Colon Carcinoma Metastatic in the Lung (tissue), 2 donors: Measurements from ENCODE around the genes C21orf140 and KCNE1.

- PRO-cap, 2 experiments, result no peak in any of the 2 experiments
Measured at GRCh38 chr21:33993737-33994290, 78.2 kb upstream of the ATP5PO start.

DNA sequence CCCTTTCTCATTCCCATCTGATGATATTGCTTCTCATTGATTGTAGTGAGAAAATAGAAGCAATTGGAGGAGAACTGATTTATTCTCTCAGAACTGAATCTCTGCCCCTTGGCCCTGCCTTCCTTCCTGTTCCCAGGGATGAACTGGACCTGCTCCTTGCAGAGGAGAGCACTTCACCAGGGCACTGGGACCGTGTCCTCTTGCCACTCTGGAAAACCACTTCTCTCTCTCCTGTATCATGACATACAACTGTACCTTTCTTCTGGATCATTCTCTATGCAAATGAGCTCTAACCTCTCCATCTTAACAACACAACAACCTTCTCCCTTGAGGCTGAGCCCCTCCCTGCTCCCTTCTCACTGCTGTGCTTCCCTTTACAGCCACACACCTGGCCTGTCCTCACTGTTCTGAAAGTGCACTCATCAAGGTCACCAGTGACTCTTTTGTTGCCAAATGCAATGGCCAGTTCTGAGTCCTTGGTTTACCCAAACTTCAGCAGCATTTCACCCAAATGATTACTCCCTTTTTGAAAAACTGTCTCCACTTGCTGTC lies 54.5 kb upstream of the MRPS6 start:
- PRO-cap, 2 experiments, result peak in 1 of 2 experiments; most common minus-strand start position 213 of the sequence (in 1)

DNA sequence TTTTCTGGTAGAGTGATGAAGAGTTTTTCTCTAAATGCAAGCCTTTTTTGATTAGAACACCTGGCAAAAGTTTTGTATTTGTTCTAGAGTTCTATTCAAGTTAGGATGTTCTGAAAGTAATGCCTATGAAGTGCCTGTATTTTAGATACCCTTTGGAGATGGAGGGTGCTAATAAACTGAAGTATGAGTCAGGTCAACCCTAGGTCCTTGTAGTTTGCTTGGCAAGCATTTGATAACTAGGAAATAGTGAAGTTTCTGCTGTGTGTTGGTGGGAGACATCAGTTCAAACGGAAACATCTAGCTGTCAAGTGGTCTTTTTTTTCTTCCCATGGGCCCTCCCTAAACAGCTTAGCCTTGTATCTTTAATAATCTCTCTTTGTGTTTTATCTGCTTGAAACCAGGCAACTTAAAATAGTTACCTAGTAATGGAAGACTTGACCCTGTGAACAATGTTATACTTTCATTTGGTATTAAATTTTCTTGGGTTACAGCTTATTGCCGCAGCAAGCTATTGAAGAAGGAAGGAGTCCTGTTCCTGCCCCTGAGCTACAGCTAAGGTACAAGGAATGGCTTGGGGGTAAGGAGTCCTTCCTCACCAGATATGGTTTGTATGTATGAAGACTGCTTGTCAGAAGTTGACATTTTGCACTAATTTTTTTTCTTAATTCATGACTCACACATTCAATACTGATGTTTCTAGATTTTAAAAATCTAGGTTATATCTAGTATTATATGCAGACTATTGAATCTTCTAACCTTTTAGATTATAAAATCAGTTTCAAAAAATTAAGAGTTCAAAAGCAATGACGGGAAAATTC lies 4.7 kb downstream of the MRPS6 start:
- PRO-cap, 2 experiments, result no peak in any of the 2 experiments

DNA sequence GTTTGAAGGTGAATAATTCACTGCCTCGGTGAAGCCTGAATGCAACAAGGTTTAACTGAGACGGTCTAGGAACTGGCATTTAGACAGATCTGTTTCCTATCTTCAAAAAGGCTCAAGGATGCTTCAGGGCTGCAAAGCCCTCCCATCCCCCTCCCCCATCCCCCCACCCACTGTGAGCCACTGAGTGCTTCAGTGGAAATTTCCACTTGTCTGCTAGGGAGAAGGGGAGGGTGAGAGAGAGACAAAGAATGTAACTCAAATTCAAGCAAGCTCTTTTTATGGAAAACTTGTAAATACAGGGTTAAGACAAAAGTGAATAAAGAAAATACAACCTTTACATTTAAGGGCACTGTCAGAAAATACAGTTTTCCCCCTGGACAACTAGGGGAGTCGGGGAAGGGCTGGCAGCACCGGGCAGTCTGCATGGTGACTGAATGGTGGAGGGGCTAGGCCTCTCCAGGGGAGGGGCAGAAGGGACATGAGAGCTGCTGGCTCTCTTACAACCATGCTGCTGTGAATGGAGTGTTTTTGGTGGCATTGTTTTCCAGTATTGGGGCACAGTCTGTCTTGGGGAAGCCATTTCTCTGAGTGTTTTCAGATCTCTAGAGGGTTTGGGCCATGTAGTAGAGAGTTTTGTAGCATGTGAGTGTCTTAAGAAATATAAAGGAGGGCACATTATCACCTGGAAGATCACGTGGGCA lies 56.7 kb downstream of the MRPS6 start:
- PRO-cap, 2 experiments, result no peak in any of the 2 experiments

- PRO-cap, 2 experiments, result no peak in any of the 2 experiments
Measured at GRCh38 chr21:34142131-34142878, 68.9 kb downstream of the MRPS6 start.

DNA sequence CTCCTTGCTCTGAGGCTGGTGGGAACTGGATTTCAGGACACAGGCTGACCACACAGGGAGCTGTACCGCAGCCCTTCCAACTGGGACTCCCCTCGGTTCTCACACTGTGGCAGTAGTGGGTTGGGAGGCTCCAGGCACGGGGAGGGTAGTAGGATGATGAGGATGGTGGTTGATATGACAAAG lies 124.7 kb downstream of the MRPS6 start:
- PRO-cap, 2 experiments, result no peak in any of the 2 experiments

- PRO-cap, 2 experiments, result no peak in any of the 2 experiments
Measured at GRCh38 chr21:34204444-34204690, 131.0 kb downstream of the MRPS6 start.

- PRO-cap, 2 experiments, result no peak in any of the 2 experiments
Measured at GRCh38 chr21:34401014-34401450, at the start of gene C21orf140. C21orf140 (minus strand) TSS chr21:34401072.

GRCh38 chr21:34511888-34512685 lies at the start of gene KCNE1:
KCNE1 (minus strand) TSS chr21:34512210.
- PRO-cap, 2 experiments, result peak in 1 of 2 experiments; most common minus-strand start chr21:34512190 (in 1)

- PRO-cap, 2 experiments, result no peak in any of the 2 experiments
Measured at GRCh38 chr21:34790101-34790892, 121.5 kb downstream of the CLIC6 start.

DNA sequence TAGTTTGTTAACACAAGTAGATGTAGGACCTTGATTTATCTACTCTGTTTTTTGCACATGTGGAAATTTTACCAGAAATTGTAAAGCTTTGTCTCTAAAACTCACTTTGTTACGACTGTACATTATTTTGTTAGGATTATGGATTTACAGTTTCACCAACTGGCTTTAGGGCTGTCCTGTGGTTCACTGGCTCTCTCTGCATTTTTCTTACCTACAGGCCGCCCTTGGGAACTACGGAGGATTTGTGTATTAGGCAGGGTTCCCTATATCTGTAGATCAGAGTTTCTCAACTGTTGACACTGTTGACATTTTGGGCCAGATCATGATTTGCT lies 125.6 kb downstream of the CLIC6 start:
- PRO-cap, 2 experiments, result no peak in any of the 2 experiments

- PRO-cap, 2 experiments, result peak in 1 of 2 experiments; most common plus-strand start chr21:34797011 (in 1)
Measured at GRCh38 chr21:34796779-34797431, 128.1 kb downstream of the CLIC6 start.

DNA sequence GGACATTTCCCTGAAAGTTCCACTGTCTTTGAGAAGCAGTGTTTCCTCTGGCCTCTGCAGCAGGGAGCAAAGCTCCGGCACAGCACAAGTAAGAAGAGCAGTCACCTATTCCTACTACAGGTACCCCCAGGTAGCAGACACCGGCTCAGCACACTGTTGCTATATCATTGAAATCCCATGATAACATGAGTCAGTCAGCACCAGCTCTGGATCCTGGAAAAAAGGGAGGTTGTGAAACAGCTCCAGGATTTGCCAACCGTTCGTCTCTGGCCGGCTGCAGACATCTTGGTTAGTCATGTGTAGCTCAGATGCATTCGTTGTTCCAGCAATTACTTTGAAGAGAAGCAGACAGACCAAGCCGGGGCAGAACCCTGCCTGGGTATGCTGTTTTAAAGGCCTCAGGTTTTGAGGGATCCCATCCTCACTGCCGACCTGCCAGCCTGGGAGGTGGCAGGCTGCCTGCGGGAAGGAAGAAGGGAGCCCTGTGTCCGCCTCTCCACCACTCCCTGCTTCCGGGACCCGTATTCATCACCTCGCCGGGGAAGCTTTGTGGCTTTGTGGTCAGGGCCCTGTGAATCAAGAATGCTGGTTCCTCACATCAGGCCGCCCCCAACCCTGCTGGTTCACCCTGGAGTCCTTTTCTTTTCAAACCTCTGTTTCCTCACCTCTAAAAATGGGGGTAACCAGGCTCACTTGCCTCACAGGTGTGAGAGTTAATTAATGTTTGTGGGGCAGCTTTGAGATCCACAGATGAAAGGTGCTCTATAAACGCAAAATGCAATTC lies 139.3 kb downstream of the CLIC6 start:
- PRO-cap, 2 experiments, result no peak in any of the 2 experiments

DNA sequence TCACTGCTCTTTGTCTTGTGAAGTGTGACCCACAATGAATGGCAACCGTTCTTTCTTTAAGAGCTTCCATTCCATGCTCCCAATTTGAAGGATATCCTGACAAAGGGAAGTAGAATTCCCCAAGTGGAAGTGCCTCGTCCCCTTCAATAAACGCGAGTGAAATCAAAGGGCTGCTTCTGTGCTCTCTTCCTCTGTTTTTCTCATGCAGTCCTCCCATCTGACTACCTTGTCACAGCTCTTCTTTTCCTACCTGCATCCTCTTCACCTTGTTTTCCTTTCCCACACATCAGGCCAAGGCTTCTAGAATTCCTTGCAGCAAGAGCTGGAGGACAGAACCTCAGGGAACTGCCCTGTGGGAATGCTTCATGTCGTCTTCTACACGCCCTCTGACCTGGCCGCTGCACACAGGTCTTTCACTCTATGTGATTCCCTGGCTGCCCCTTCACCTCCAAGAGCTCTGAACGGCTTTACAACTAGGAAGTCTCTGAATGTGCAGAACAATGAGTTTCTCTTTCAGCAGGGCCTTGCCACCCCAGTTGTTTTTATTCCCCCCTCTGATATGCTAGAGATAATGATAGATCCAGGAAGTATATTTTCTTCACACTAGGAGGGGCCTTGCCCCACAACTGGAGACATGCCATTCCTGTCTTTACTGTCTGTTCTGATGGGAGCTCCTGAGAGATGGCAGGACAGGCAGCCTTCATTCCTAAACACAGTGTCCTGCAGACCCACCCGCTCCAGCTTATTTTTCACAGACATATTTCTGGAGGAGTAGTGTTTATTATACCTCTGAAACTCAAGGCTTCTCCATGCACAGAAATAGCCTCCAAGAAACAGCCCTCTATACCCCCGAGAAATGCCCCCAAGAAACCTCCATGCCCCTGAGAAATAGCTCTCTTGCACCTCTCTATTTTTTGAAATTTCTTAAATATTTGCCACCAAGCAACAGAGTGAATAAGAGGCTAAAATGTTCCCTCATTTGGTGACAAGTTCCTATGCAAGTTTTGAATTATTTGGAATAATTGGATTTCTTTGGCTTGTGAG lies 142.7 kb downstream of the CLIC6 start:
- PRO-cap, 2 experiments, result no peak in any of the 2 experiments

GRCh38 chr21:34813442-34813977 lies 144.7 kb downstream of the CLIC6 start:
- PRO-cap, 2 experiments, result no peak in any of the 2 experiments

- PRO-cap, 2 experiments, result no peak in any of the 2 experiments
Measured at GRCh38 chr21:34824757-34825279, 156.0 kb downstream of the CLIC6 start.

DNA sequence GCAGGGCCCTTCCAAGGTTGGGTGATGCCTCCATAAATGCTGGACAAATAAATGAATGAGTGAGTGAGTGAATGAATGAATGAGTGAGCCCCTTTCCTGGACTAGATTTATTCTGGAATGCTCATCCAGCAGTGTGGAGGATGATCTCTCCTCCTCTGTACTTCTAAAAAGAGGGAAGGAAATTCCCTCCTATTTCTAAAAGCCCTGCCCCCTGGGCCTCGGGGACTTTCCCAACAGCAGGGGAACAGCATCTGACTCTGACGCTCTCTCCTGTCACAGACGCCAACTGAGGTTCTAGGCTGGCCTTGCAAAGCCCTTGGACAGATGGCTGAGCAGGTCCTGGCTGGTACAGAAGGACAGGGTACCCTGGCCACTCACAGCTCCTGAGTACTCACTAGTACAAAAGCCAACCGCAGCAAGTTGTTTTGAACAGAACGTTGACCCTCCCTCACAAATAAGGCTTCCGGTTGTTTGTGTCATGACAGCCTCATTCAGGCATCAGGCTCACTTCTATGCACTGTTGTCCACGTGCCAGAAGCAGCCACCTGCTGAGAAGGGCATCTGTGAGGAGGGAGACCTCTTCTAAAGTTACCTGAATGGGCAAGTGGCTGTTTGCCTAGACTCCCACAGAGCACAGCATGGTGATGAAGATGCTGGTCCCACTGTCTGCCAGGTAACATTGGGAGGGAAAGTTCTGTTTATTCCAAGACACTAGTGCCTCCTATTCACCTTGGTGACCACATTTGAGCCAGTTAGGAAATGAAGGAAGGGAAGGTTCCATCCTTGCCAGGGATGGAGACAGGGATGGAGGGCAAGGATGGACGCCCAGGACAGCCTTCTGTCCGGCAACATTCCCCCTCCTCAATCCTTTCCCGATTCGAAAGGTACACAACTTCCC lies 176.0 kb downstream of the CLIC6 start:
- PRO-cap, 2 experiments, result peak in 1 of 2 experiments; most common plus-strand start position 323 of the sequence (in 1); most common minus-strand start position 165 of the sequence (in 1)

GRCh38 chr21:34865448-34866123 lies 183.5 kb downstream of the RUNX1 start:
- PRO-cap, 2 experiments, result no peak in any of the 2 experiments

- PRO-cap, 2 experiments, result no peak in any of the 2 experiments
Measured at GRCh38 chr21:34872294-34873028, 176.6 kb downstream of the RUNX1 start.

DNA sequence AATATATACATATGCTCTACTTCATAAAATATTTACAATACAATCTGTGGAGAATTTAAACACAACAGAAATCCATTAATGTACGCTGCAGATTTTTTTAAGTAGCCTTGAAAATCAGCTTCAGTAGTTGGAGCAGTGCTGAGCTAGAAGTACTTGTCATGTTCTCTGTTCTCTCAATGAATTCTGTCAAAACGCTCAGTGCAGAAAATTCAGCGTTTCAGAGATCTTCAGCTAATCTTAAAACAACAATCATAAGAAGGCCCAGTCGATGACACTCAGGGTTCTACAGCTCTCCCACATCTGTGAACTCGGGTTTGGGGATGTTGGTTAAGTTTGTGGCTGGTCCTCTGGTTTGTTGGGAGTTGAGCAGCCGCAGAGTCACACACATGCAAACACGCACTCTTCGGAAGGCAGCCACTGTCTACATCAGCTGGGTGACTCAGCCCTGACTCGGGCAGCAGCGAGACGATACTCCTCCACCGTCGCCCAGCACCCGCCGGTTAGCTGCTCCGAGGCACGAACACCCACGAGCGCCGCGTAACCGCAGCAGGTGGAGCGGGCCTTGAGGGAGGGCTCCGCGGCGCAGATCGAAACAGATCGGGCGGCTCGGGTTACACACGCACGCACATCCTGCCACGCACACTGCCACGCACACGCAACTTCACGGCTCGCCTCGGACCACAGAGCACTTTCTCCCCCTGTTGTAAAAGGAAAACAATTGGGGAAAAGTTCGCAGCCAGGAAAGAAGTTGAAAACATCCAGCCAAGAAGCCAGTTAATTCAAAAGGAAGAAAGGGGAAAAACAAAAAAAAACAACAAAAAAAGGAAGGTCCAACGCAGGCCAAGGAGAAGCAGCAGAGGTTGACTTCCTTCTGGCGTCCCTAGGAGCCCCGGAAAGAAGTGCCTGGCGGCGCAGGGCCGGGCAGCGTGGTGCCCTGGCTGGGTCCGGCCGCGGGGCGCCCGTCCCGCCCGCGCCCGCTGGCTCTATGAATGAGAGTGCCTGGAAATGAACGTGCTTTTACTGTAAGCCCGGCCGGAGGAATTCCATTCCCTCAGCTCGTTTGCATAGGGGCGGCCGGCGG lies 161.1 kb downstream of the RUNX1 start:
- PRO-cap, 2 experiments, result peak in 2 of 2 experiments; most common plus-strand start position 442 of the sequence (in 1); most common minus-strand start position 302 of the sequence (in 2)